GM23248 (cell line): ENCODE results near the gene SERP2.

DNA sequence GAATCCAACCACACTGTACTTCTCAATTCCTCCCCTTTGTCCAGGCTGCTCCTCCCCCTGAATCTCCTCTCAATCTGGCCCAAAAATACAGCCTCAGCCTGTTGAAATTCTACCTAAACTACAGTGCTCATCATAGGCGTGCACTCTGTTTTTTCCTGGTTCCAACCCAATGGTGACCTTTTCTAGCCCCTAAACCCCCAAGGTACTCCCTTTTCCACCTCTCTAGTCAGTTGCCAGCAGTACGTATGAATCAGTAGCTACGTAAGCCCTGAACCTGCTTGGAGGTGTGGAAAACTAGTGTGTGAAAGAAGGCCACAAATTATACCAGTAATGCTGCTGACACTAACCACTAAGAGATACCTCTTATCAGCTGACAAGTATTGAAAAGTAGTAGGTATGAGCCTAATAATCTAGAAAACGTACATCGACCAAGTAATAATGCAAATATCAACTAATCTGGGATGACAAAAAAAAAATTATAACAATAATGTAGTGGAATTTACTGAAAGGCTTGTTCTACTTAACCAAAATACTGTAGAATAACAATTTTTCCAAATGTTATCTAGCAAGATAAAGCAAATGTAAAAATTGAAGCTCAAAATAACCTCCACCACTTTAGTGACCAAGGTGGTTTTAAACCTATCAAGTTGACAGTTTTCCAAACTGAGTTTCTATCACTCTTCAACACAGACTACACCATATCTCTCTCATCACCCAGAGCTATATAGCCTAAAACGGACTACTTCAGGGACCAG, 60.7 kb downstream of the FOXO1 start:
- RAMPAGE, long total RNA, result no peak

- RAMPAGE, long total RNA, result no peak
Measured at GRCh38 chr13:40666708-40667747, 587 bp upstream of the FOXO1 start.

- RAMPAGE, long total RNA, result no peak
Measured at GRCh38 chr13:40788692-40789102, 714 bp upstream of the SLC25A15 start.

DNA sequence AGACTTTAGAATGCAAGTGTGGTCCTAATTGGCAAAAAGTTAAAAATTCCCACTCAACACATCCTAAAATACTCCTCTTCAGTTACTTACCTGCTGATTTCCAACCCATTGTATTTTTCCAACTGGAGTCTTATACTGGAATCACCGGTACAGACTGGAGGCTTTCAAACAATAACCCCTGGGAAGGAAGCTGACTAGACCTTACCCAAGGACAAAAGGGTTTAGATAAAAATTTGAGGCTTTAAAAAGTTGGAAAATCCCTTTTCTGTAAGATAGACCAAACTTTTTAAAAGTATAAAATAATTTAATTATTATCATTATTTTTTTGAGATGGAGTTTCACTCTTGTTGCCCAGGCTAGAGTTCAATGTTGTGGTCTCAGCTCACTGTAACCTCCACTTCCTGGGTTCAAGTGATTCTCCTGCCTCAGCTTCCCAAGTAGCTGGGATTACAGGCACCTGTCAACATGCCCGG, 70.4 kb downstream of the ELF1 start:
- RAMPAGE, long total RNA, result no peak

- RAMPAGE, long total RNA, result no peak
Measured at GRCh38 chr13:41048968-41050065, 12.0 kb upstream of the WBP4 start.

DNA sequence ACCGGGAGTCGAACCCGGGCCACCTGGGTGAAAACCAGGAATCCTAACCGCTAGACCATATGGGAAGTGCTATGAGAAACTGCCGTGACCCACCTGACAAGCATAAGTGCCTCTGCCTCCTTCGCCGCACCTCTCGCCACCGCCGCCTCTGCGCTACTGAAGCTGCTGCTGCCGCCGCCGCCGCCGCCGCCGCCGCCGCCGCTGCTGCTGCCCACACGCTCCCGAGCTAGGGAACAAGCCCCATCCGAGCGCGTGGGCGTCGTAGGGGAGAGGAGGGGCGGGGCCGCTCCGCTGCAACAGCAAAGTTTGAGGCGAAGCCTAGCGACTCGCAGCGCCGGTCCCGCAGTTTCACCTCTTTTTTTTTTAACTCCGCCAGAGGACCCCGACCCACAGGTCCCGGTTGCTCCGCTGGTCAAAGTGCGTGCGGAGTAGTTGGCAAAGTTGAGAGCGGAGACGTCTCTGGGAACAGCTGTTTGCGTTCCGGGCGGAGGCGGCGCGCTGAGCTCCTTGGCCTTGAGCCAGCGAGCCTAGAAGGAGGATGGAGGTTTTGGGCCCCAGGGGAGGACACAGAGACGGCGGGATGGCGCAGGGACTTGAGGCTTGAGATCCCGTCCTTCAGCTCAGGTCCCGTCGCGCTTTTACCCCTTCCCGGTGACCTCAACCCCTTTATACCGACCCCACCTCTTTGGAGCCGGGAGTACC, 413 bp upstream of the WBP4 start:
- RAMPAGE, long total RNA, result start-site peak on the minus strand centred at position 168 of the sequence, 48 bp wide, 75 and 127 reads in 2 replicates; start-site peak on the plus strand centred at position 556 of the sequence, 561 bp wide, 234 and 428 reads in 2 replicates; start-site peak on the minus strand centred at position 454 of the sequence, 88 bp wide, 19 and 26 reads in 2 replicates

DNA sequence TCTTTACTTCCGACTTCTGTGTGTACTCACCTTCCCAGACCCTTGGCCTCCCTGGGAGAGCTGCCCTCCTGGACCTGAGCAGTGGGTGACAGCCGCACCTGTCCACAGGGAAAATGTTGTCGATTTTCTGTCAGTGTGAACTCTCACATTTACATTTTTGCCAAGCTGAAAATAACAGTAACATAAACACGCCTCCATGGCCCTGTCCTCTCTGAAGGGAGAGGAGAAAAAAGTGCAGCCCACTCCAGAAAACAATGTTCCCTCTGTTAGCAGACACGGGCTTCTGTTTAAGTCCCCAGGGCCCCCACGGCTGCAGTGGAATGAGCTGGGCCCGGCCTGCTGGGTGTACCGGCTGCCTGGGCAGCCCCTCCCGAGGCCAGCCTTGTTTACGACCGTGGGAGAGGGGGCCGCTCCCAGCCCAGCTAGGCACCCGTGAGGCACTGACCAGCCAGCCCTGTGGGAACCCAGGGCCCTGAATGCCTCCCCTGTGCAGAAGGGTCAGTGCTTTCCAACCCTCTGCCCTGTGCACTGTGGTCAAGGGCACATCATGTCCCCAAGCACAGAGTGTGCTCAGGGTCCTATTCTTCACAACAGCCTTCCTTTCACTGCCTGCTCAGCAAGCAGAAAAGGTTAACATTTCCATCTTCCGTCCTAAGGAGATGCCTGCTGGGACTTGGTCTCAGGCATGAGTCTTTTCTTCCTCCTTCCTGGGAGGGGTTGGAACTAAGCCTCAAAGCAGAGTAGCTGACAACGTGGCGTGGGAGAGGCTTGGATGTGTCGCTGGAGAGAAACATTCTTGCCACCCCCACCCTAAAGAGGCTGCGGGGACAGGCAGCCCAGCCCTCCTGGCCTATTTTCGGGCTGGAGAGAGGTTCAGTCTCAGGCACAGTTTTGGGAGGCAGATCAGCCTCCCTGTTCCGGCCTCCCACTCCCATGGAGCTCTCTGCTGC, 90.0 kb downstream of the RGCC start:
- RAMPAGE, long total RNA, result no peak

DNA sequence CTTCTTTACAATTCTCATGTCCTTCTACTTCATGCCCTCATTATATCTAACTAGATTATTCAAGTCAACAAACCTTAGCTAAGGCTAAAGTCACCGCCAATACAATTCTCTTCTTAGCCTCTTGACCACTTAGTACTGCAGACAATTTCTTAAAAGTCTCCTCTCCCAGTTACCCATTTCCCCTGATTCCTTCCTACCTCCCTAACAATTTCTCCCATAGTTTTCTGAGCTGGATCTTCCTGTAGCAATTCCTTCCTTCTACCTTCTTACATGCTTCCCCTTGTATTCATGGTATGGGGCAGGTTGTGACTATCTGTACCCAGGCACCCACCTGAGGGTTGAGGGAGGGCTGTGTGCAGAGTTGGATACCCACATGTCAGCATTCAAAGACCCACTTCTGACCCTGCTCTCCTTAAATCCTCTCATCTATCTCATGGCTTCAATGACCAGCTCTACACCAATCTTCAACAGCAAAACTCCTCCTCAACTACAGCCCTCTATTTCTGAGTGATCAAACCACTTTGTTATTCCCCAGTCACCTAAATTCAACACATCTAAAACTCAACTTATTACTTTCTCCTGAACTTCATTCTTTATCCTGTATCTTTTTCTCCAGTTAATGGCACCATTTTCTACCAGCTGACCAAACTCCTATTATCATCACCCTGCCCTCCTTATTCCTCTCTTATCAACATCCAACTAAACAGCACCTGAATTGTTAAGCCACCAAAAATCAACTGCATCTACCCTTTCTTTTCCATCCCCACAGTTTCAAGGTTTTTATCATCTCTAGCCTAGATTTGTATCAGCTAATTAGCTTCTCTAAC, 180.9 kb downstream of the VWA8 start:
- RAMPAGE, long total RNA, result no peak

GRCh38 chr13:41851388-41851992, 109.4 kb downstream of the VWA8 start:
- RAMPAGE, long total RNA, result no peak

- RAMPAGE, long total RNA, result no peak
Measured at GRCh38 chr13:42235549-42236287, 36.2 kb upstream of the AKAP11 start.

DNA sequence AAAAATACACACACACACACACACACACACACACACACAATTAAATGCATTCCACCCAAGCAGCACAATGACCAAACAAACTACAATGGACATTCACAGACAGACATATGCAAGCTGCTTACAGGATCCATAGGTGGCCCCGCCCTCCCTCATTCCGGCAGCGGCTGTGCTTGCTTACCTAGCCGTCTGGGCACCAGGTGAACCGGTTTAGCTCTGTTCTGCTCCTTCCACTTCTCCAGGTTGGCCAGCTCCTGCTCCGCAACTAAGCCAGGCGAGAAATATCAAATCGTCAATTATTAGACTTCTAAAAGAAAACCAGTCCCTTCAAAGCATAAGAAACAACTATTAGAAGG, 23.1 kb downstream of the EPSTI1 start:
- RAMPAGE, long total RNA, result no peak

- RAMPAGE, long total RNA, result no peak
Measured at GRCh38 chr13:43096884-43097283, 73.5 kb downstream of the DNAJC15 start.

DNA sequence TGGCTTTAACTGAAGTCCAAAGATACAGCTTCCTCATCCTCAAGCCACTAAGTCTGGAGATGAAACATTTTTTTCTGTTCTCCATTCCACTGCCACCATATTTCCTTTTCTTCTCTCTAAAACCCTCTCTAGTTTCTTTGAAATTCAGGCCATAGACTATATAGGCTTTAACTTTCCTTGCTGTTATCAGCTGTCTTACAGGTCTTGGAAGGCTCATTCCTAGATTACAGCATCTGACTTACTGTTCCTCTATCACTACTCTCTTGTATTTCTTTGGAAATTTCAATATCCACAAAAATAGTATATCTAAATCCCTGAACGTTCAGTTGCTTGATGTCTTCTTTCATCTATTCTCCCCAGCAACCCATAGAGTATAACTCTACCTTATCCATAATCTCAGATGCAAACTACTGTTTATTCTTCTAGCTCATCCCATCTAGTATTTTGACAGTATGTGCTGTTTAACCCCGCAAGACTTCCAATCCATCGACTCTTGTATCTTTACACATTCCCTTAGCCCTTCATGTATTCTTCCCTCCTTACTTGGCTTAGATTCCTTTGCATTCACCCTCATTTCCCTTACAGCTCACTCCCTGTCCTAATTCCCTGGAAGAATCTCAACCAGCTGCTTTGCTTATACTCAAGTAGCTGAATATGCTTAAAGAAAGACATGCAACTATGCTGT, 7.7 kb downstream of the CCDC122 start:
- RAMPAGE, long total RNA, result no peak

DNA sequence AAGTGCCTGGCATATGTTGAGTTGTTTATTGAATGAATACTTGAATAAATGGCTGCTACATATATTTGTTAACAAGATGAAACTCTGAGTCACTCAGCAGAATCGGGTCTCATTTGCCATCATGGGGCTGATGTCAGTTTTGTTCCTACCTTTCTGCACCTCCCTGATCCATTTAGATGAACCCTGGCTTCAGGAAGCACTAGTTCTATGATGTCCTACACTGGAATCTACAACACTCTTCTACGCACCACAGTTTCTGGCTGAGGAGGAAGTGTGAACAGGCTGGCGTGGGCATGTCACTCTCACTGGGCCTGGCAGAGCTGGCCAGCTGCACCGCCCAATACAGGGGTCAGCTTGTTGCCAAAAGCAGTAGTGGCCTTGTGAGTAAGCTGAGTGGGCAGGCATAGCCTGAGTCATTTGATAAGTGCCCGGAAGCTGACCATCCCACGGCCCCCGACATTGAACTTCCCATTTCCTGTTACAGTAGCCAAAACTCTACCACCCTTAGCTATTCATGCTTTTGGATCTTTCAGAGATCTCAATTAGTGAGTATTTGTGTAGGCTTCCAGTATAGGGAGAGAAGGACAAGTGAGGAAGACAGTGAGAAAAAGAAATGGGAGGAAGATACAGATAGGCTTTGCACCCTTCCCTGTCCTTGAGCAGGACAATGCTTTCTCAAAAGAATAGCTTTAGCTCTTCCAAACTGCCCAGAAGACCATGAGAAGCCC, 28.4 kb downstream of the SMIM2 start:
- RAMPAGE, long total RNA, result no peak

- RAMPAGE, long total RNA, result no peak
Measured at GRCh38 chr13:44191256-44191911, 30.3 kb upstream of the SMIM2 start.

DNA sequence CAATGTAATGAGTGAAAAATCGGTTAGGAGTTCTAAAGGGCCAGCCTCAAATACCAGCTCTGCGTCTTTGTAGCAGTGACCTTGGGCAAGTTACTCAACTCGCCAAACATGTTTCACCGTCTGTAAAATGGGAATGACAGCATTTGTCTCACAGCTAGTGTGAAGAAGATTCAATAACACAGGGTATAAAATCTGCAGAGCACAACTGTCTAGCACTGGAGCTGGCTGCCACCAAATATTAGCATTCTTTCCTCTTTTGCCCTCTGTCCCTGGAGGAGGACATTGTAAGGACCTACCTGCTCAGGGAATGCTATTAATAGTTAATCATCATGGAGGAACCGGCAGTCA, 22.1 kb upstream of the SERP2 start:
- RAMPAGE, long total RNA, result no peak

GRCh38 chr13:44373200-44374000, at the start of gene SERP2:
Gene SERP2, plus strand, starts transcription at chr13:44373824.
- RAMPAGE, long total RNA, result no peak

DNA sequence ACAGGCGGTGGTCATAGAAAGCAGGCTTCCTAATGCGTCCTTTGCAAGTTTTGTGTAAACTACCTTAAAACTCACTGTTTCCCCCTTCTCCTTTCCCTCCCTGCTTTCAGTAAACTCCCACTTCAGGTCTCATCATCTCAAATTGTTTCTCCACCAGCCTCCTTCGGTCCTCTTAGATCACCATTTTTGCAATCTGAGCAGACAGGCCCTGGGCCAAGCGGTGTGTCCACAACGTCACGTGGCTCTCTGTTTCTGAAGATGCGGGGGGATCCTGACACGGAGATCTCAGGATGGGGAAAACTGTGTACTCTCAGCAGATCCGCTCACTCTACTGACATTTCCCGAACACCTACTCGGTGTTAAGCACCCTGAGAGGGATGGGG, 38.7 kb downstream of the SERP2 start:
- RAMPAGE, long total RNA, result no peak

- RAMPAGE, long total RNA, result no peak
Measured at GRCh38 chr13:44917546-44918298, 71.5 kb downstream of the NUFIP1 start.

- RAMPAGE, long total RNA, result no peak
Measured at GRCh38 chr13:45130499-45130993, 10.2 kb downstream of the GTF2F2 start.